ENCODE results near the gene CLDN20.

GRCh38 chr6:154872283-154872785 lies 122.8 kb upstream of the TIAM2 start:
- PRO-cap: no peak

DNA sequence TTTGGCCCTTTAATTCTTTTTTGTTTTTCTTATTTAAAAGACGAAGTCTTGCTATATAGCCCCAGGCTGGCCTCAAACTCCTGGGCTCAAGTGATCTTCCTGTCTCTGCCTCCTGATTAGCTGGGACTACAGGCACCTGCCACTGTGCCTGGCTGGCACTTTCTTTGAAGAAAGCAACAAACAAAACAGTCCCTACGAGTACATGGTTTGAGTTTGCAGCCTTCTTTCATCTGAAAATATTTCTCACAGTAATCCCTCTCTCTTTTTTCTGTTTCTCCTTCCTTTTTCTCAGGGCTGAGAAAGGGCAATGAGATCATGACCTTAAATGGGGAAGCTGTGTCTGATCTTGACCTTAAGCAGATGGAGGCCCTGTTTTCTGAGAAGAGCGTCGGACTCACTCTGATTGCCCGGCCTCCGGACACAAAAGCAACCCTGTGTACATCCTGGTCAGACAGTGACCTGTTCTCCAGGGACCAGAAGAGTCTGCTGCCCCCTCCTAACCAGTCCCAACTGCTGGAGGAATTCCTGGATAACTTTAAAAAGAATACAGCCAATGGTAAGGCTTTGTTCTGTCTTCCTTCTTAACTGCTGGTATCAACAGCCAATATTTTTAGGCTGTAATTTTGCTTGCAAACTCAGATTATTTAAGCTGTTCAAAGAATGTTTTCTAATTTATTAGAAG lies 80.7 kb upstream of the CLDN20 start:
- PRO-cap: no peak

DNA sequence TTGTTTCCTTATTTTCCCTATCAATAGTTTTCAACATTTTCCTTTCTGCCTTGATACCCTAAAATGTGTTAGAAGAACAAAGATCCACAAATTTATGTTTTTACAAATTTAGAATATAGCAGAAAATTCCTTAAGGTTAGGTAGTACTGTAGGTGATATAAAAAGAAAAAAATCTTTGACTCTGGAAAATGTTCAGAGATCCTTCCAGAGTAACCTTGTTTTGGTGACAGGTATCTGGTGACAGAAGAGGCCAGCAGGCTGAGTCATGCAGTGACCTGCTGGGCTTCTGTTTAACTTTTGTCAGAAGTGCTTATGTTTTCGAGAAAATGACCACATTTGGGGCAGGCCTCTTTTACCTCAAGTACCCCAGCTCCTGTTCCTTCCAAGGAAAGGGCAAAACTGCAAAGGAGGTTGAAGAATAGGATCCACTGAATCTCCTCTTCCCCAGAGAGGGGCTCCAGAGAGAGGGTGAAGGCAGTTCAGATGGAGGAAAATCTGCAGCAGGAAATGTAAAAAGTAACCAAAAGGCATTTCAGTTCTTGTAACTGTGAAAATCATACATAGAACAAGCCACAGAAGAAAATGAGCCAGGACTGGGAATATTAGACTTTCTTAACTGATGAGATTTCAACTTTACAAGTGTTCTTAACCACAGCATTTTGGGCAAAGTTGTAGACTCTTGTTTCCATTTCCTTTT lies 10.4 kb upstream of the CLDN20 start:
- PRO-cap: no peak

- PRO-cap: no peak
Measured at GRCh38 chr6:155263641-155264014, at the start of gene CLDN20. Gene CLDN20, plus strand, starts transcription at chr6:155264013.

GRCh38 chr6:155524224-155524617 lies 68.6 kb upstream of the NOX3 start:
- PRO-cap: no peak

DNA sequence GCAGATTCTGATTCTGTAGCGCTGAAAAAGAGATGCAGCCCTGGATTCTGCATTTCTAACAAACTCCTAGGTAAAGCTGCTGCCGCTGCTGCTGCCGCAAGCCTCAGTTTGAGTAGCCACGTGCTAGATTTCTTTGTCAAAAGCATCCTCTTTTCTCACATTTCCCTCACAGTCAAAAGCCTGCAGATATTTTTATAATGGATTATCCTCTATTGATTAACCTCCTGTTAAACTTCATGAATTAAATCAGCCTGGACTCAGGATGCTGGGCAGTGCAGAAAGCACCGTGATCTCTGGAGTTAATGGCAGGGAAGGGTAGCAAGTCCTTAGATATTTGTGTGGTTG lies 178.5 kb upstream of the NOX3 start:
- PRO-cap: no peak

GRCh38 chr6:156718692-156719110 lies 58.5 kb upstream of the ARID1B start:
- PRO-cap: unidirectional peak, plus-strand start at chr6:156718921

GRCh38 chr6:156816476-156816838 lies 39.3 kb downstream of the ARID1B start:
- PRO-cap: no peak

GRCh38 chr6:156846855-156847671 lies 69.9 kb downstream of the ARID1B start:
- PRO-cap: no peak

GRCh38 chr6:157002864-157003536 lies 225.8 kb downstream of the ARID1B start:
- PRO-cap: no peak

GRCh38 chr6:157029133-157029738 lies 252.1 kb downstream of the ARID1B start:
- PRO-cap: no peak

DNA sequence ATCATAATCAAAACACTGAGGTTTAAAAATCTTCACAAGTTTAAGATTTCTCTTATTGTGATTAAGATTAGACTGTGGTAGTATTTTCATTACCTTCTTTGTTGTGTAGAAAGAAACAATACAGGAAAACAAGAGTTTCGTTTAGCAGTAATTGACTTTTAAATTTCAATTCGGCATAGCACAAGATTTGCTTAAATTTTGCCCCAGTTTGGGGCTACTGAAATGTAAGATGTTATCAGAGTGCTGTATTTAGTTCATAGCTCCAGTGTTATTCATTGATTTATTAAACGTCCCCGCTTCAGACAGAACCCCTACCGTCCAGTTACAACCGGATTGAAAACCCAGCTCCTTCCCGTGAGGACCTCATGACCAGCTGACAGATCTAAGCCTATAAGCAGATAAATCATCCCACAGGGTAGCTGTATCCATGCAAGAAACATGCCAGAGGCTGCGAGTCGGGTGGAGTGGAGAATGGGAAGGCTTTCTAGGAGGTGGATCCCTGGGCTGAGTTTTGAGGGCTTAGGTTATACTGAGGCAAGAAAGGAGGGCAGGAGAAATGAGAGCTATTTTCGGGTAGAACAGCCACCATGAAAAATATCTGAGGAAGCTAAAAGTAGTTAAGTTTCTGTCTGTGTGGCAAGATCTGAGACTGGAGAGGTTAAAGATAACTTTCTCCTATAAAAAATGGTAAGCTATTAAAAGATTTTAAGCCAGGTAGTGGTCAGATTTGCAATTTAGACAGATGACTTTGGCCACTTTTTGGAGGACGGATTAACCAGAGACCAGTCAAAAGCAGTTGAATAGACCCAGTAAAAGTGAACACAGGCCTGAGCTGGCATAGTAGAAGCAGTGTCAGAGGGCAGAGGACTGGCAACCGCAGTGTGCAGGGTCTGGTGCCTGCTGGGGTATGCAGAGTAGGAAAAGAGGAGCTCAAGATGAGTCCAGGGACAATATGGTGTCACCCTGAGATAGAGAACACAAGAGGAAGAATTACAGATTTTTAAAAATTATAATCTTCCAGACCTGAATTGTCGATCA lies 260.1 kb downstream of the ARID1B start:
- PRO-cap: no peak

GRCh38 chr6:157208071-157208790 lies 115.1 kb downstream of the TMEM242 start:
- PRO-cap: no peak

- PRO-cap: no peak
Measured at GRCh38 chr6:157486629-157487175, 105.7 kb downstream of the ZDHHC14 start.

- PRO-cap: no peak
Measured at GRCh38 chr6:157518530-157519405, 137.8 kb downstream of the ZDHHC14 start.

DNA sequence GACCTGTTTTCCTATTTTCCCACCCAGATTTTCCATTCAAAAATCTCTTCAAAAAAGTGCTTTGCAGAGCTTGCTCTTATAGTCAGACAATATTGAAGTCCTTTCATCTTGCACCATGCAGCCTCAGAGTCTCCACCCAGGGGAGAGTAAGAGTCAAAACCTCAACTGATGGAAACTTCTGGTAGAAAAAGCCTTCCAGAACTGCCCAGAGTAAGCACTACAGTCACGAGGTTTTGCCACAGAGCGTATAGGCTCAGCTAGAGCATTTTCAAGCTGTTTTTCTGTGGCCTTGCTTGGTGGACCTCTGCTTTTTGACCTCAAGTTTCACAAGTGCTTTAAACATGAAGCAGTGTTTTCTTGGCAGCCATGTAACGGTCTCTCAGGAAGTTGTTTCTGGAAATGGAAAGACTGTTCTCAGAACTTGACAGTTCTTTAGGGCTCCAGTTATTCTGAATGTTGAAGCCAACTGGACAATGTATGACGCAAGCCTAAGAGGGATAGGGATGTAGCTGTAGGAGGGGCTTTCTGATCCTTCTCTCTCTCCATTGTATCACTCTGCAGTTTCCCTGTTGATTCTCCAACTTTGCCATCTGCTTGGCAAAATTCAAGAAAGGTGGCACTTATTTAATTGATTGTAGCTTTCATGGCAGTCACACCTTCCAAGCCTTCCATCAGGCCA lies 146.5 kb downstream of the ZDHHC14 start:
- PRO-cap: unidirectional peak, minus-strand start at position 91 of the sequence; unidirectional peak, minus-strand start at position 125 of the sequence

DNA sequence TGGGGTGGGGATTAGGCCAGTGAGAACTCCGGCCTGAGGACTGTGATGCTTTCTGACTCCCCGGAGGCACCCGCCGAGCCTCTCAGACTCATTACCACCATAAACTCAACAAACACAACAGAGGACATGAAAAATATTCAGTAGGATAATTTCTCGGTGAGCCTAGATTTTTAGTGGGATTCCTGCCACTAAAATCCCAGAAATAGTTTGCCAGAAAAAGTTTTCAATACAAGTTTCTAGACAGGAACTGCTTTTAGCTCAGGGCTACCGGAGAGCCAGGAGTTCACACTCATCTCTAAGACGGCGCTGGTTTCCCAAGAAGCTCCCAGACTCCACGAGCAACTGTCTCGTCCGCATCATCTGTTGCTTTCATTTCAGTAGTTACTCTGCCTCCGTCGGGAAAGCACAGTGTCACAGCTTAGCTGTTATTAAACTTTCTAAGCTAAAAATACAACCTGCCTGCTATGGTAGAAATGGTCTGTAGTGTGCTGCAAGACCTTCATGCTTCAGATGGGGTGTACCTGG lies 197.4 kb upstream of the SNX9 start:
- PRO-cap: no peak

DNA sequence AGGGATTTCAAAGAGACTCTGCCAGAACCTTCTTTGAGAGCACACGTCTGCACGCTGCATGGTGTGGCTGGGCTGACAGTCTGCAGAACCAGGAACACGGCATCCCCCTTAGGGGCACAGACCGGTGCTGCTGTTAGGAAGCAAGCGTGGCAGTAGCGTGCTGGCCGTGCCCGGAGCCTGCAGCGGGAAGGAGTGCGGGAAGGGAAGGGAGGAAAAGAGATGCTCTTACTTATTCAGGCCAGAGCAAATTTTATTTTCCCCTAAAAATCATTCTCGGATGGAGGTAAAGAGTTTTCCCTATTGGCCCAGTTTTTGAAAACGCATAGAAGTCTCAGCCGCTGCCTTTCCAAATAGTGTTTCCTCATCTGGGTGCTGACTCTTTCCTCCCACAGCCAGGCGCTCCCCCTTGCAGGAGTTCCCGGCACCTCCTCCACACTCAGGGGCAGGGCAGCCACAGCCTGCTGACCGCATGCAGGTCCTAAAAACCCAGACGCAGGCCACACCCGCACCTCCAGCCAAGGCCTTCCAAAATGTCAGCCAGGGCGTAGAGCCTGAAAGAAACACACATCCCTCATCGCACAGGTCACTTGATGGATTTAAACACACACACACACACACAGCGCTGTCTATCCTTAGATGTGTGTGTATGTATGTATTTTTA lies 187.3 kb upstream of the SNX9 start:
- PRO-cap: no peak

- PRO-cap: no peak
Measured at GRCh38 chr6:157761661-157761968, 61.4 kb upstream of the SNX9 start.

DNA sequence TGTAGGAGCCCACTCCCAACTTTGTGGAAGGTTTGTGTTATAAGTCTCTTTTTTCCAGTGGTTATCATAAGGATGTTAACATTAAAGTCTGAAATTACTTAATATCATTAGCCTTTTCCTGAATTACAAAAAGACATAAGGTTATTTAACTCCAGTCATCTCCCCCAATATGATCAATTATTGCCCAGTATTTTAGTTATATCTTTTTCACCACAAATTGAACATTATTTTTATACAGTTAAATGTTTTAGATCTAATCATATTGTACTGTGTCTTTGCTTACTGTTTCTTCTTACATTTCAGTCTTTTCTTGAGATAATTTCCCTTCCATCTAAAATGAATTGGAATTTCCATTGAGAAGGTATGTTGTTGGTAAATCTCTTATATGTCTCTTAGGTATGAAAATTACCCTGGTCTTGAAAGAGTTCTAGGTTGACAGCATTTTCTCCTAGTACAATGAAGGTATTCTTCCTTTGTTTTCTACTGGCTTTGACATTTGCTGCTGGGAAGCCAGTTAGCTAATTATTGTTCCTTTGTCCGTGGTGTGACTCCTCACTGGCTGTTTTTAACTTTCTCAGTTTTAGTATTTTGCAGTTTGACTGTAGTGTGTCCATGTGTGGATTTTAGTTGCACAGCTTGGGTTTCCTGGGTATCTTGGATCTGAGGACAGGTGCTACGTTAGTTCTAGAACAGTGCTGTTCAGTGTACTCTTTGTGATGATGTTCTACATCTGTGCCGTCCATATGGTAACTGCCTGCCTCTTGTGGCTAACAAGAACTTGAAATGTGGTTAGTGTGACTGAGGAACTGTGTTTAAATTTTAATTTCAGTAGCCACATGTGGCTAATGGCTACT lies 7.1 kb downstream of the SNX9 start:
- PRO-cap: no peak